ENCODE data around the gene ADAMTSL2.

DNA sequence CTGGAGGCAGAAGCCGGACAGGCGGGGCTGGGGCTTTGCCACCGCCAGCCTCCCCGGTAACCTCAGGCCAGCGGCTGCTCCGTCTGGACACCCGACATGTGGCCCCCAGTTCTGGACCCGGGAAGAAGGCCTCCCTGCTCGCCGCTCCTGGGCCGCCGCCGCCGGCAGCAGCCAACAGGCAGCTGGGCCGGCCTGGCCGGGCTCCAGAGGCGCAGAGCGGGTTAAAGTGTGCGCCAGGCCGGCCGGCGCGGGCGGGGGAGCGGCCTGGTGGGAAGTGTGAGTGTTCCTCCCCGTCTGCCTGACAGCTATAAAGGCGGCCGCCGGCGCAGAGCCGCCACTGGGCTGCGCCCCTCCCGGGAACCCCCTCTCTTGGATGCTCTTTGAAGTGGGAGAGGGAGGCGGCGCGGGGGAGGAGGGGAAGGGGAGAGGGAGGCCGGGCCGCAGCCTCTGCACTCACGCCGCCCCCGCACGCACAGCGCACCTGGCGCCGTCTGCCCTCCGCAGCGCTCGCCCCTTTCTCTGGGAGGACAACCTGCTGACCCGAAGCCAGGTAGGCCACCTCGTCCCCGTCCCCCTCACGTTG is at the start of gene ADAMTSL2:
Gene ADAMTSL2 (plus strand): TSS at position 337 of the 583 bp plus-strand sequence.
- RAMPAGE, total RNA: no peak

- RAMPAGE, total RNA: no peak
Observed at GRCh38 chr9:133539072-133539884, 4.8 kb downstream of the ADAMTSL2 start.

- RAMPAGE, total RNA: no peak
Observed at GRCh38 chr9:133545393-133546201, 11.1 kb downstream of the ADAMTSL2 start.

DNA sequence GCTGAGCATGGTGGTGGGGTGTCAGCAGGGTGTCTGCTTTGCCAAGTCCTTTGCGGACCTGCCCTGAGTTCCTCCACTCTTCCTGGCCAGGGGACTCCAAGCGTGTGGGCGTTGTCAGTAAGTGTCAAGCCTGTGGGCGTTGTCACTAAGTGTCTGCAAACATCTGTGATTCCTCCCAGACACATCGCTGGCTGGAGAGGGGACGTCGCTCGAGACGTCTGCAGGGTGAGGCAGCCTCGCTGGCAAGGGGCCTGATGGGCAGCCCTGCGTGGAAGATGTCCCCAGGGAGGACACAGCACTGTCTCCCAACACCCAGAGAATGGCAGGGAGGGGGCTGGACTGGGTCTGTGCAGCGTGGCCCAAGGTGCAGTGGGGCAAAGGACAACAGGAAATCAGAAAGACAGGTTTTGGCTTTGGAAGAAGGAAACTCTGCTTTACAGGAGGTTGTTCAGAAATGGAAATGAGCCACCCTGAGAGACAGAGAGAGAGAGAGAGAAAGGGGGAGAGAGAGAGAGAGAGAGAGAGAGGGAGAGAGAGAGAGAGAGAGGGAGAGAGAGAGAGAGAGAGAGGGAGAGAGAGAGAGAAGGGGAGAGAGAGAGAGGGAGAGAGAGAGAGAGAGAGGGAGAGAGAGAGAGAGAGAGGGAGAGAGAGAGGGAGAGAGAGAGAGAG is 28.9 kb downstream of the ADAMTSL2 start:
- RAMPAGE, total RNA: no peak

- RAMPAGE, total RNA: no peak
Observed at GRCh38 chr9:133585906-133586418, 23.2 kb downstream of the FAM163B start.

- RAMPAGE, total RNA: no peak
Observed at GRCh38 chr9:133634027-133634638, 2.0 kb upstream of the DBH start.

- RAMPAGE, total RNA: no peak
Observed at GRCh38 chr9:133683406-133684520, 47.6 kb downstream of the DBH start.

DNA sequence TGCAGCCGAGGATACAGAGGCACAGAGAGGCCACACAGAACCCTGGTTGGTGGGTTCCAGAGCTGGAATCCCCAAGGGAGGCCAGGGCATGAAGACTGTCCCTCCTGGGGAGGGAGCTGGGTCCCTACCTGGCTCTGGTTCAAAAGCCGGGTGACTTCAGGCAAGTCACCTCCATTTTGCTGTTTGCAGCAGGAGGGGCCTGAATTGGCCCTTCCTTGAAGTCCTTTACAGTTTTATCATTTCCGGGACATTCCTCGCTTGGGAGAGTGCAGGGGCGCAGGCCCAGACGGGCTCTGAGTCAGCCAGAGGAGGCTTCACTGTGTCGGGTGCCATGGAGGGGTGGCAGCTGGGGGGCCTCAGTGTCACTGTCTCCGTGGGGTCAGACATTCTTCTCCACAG is 26.9 kb downstream of the SARDH start:
- RAMPAGE, total RNA: no peak

GRCh38 chr9:133731738-133732317 is 6.3 kb downstream of the SARDH start:
- RAMPAGE, total RNA: no peak

- RAMPAGE, total RNA: no peak
Observed at GRCh38 chr9:133737430-133737978, 648 bp downstream of the SARDH start.

DNA sequence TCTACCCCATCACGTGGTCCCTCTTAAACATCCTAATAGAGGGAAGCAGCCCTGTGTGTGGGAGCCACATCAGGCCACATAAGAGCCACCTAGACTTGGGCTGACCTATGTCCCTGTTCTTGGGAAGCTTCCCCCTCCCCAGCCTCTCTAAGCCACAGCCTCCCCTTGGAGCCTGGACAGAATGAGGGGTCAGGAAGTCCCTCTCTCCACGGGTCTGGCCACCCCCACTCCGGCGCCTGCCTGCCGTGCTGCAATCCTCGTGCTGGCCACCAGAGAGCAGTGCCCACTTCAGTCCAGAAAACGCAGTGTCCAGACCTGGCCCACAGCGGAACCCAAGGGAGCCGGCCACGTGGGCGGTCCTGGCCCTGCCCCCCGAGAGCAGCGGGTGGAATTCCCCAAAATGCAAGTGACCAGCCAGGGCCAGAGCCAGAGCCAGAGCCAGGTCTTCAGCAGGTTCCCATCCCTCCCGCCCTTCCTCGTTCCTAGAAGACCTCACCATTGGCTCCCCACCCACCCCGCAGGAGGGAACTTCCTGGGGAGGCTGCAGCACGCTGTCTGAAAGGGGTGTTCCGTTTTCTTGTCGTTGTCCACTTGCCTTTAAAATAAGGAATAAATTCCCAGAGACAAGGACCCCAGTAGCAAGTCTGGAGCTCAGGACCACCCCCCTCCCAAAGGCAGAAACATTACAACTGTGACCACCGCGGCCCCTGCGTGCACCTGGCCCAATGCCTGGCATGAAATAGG is 54.9 kb upstream of the SARDH start:
- RAMPAGE, total RNA: no peak

- RAMPAGE, total RNA: no peak
Observed at GRCh38 chr9:133823055-133824274, 85.3 kb upstream of the SARDH start.

DNA sequence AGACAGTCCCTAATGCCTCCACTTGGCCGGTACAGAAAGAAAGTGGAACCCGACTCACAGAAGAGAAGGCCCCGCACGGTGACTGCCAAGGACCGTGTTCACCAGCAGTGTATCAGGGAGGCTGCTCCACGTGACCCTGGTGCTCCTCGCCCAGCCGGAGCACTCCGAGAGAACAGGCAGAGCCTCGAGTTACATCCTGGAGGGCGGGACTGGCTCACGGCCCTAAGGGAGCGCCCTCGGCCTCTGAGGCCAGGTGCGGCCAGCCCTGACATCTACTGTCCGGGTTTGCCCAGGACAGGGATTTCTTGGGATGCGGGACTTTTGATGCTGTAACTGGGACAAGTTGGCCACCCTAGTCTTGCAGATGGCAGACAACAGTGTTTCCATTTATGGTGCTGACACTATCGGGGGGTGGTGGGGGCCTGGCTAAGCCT is 104.1 kb upstream of the SARDH start:
- RAMPAGE, total RNA: no peak

GRCh38 chr9:133884932-133885763 is 107.0 kb downstream of the VAV2 start:
- RAMPAGE, total RNA: no peak

DNA sequence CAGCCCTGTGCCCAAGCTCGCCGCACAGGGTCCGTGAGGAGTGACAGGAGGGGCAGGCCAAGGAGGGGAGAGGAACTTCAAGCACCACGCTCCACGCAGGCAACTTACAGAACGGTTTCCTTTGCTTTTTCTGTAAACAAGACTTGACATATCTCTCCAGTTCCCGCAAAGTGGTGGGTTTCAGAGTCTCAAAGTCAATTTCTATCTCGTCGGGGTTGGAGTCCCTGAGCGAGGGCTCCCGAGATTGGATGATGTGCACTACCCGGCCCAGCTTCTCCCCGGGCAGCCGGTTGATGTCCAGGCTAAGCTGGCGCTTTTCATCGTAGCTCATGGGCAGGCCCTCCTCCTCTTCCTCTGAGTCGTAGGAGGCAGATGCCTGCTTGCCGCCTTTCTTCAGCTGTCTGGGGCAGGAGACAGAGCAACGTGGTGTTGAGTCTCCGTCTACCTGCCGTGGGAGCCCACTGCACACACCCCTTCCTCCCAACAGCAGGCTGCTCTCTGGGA is 10.7 kb downstream of the BRD3OS start:
- RAMPAGE, total RNA: no peak

GRCh38 chr9:134171588-134172455 is 35.9 kb downstream of the WDR5 start:
- RAMPAGE, total RNA: no peak

DNA sequence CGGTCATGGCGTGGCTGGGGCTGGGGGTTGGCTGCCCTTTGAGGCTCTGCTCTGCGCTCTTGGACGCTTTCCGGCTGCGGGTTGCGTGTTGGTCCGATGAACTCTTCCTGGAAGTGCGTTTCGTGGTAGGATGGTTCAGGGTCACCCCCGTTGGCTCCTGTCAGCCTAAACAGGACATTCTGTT is 50.5 kb downstream of the WDR5 start:
- RAMPAGE, total RNA: no peak

DNA sequence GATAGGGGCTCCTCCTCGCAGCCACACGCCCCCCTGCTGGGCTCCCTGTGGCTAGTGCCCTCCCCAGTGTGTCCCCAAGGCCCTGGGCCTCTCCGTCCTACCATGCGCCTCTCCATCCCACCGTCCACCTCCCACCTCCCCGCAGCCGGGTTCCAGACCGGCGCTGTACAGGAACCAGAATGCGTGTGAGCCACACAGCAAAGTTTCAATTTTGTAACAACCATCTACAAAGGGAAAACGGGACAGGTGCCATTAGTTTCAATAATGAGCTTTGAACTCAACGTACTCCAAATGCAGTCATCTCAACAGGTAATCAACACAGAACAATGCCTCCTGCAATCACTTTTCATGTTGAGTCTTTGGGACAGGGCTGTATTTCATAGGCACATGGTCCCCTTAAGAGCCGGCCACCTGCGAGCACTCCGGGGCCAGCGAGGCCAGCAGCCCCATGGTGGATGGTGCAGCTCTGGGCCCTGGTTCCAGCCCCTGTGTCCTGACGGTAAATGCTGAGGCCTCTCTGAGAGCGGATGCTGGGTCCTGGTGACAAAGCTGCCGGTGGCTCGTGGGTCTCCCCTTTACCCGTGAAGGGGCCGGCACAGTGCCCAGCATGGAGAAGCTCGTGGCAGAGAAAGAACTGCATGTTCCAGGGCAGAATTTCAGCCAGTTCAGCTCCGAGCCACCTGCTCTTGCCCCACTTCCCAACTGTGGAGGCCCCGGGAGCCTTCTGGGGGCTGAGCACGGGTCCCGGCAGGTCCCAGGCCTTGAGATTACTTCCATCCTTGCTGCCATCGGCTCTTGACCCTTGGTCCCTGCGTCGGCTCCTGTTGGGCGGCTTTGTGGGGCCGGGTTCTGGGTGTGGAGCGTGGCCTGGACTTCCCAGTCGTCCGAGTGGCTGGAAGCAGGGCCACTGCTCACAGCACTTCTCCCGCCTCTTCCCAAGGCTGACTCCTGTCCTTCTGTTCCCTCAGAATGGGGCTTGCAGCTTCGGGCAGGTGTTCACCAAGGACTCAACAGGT is 54.5 kb downstream of the WDR5 start:
- RAMPAGE, total RNA: no peak

GRCh38 chr9:134263400-134263927 is 62.8 kb upstream of the RXRA start:
- RAMPAGE, total RNA: no peak

GRCh38 chr9:134324301-134325058 is 1.8 kb upstream of the RXRA start:
- RAMPAGE, total RNA: no peak

Measured in foreskin keratinocyte (primary cell).